ENCODE measurements around a stretch of chr4.

- PRO-cap: no peak
Measured at GRCh38 chr4:176726934-176727189, 65.9 kb downstream of the VEGFC start.

DNA sequence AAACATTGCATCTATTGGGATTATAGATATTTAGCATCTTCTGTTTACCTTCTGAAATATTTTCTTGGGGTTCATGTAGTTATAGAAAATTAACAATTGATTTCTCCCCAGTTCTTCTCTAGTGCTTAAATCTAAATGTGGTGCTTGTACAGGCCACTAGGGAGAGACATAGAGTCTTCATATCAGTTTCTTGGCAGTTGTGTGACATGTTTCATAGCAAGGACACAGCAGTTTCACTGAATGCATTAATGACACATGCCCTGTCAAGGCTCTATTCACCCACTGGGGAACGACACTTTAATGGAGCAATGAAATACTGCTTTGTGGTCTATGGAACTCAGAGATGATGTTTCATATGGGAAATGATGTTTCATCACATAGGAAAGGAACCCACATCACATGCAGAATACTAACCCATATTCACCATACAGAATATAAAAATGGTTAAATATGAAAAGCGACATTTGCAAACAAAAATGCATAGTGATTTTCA, 2.8 kb downstream of the VEGFC start:
- PRO-cap: no peak

DNA sequence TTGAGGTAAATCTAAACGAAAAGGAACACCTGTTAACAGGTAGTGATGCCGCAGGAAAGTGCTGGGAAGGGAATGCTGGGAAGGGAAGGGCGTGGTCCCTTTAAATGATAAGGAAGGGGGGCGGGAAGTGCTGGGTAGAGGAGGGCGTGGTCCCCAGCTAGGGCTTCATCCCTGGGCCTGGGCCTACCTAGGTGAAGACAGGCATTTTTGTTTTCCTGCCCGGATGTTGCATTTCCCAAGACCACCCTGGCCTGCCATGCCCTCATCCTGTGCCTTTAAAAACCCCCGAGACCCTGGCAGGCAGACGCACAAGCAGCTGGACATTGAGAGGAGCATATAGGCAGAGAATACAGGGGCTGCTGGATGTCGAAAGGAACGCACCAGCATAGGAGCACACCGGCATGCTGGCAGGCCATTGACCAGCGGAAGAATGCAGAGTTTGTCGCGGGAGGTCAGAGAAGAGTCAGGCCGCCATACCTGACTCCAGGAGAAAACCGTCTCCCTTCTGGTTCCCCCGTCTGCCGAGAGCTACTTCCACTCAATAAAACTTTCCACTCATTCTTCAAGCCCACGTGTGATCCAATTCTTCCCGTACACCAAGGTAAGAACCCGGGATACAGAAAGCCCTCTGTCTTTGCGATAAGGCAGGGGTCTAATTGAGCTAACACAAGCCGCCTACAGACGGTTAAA, 2.8 kb upstream of the AGA start:
- PRO-cap: no peak

- PRO-cap: no peak
Measured at GRCh38 chr4:178037852-178038198, 595.6 kb upstream of the AGA start.

DNA sequence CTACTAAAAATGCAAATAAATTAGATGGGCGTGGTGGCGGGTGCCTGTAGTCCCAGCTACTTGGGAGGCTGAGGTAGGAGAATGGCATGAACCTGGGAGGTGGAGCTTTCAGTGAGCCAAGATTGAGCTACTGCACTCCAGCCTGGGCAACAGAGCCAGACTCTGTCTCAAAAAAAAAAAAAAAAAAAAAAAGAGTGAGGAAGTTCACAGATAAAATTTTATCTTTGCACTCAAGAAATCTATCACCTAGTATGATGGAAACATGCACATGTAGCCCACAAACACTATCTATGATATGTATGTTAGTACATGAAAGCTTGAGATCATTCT, 472.7 kb upstream of the TENM3 start:
- PRO-cap: no peak

GRCh38 chr4:182212089-182212630, 31.0 kb upstream of the TENM3 start:
- PRO-cap: no peak

- PRO-cap: no peak
Measured at GRCh38 chr4:182458368-182458777, 215.2 kb downstream of the TENM3 start.

DNA sequence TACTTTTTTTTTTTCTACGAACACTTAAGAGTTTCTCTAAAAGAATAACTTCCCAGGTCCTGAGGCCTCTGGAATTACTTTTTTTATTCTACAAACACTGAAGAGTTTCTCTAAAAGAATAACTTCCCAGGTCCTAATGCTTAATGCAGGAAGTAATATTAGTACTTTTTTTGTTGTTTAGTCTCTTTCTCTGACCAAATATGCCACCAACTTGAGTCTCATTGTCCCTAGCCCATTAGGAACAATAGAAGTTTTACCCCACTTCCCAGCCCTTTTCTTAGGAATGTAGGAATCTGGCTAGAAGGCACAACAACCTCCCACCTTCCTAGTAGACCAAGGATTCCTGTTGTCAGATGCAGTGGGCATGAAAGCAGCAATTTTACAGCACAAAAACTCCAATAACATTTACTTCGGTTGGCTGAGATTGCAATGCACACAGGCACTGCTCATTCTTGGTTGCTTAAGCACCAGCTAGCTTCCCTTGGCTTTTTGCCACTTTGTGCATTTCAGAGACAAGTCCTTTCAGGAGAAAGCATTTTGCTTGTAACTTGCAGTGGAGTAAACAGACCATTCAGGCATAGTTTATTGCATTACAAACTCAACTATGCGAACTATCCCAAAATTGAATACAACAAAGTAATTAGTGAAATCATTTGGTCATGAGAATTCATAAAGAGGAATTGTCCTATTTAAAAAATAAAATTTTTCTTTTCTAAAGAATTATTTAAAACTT, 312.8 kb downstream of the TENM3 start:
- PRO-cap: no peak

GRCh38 chr4:182809157-182809591, 108.0 kb downstream of the DCTD start:
- PRO-cap: no peak

DNA sequence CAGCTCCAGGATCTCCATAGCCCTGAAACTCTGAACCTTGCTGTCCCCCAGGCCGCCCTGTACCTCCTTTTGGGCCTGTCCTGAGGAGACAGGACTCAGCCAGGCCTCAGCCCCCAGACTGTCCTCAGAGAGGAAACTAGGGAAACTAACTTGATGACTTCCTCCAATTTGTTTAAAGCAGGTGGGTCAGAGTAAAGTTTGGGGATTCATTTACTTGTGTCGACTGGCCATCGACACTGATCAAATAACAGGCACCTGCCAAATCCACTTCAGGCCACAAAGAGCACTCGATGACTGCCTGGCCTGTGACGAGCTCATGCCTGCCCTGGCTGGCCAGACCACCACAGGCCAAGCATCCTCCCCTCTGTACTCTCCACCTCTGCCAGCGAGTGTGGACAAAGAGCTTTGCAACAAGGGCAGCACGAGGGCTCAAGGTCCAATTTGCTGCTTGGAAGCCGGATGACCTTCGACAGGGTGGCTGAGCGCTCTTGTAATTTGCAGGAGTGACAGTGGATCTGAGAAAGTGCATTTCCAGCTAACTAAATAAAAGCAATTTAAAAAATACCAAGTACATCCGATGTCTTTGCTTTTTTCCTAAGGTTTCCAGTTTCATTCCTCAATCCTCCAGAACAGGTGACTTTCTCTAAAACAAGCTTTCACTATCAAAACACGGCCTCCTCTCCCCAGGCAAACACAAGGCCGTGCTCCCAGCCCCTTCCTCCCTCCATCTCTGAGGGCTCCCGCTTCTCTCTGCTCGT, 19.1 kb downstream of the DCTD start:
- PRO-cap: no peak

DNA sequence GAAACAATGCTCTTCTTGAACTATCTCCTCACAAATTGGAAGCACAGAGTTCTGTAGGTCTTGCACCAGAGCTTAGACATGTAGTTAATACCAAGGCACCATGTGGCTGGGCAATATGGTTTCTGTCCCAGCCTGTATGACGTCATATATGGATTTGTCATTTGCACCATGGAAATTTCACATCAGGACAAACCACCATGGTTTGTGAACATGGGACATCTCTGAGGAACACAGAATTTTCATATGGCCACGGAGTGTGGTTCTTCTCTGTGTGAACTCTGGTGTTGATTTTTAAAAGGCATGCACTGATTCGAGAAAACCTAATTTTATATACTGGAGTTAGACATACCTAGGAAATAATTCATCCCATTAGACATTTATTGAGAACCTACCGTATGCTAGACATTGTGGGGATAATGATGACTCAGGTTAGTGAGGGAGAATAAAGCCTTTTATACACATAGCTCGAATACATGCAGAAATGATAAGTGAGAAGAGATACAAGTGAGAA, 67.9 kb downstream of the WWC2 start:
- PRO-cap: no peak

- PRO-cap: no peak
Measured at GRCh38 chr4:183268652-183269144, 51.4 kb downstream of the CLDN22 start.

GRCh38 chr4:183304751-183305450, 15.2 kb downstream of the CLDN22 start:
- PRO-cap: no peak

- PRO-cap: no peak
Measured at GRCh38 chr4:183348893-183349758, 26.9 kb upstream of the CLDN24 start.

DNA sequence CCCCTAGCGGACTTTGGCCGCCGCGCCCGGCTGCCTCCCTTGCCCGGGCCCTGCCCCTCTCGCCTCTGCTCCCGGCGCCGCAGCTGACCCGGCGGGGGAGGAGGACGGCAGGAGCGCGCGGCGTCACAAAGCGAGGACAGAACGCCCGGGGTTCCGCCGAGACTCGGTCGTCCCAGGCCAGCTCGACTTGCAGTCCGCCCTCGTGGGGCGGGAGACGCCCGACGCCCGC, 277 bp upstream of the CDKN2AIP start:
- PRO-cap: no peak

DNA sequence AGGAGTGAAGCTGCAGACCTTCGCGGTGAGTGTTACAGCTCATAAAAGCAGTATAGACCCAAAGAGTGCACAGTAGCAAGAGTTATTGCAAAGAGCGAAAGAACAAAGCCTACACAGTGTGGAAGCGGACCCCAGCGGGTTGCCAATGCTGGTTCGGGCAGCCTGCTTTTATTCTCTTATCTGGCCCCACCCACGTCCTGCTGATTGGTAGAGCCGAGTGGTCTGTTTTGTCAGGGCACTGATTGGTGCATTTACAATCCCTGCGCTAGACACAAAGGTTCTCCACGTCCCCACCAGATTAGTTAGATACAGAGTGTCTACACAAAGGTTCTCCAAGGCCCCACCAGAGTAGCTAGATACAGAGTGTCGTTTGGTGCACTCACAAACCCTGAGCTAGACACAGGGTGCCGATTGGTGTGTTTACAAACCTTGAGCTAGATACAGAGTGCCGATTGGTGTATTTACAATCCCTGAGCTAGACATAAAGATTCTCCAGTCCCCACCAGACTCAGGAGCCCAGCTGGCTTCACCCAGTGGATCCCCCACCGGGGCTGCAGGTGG, 22.7 kb upstream of the ING2 start:
- PRO-cap: no peak

DNA sequence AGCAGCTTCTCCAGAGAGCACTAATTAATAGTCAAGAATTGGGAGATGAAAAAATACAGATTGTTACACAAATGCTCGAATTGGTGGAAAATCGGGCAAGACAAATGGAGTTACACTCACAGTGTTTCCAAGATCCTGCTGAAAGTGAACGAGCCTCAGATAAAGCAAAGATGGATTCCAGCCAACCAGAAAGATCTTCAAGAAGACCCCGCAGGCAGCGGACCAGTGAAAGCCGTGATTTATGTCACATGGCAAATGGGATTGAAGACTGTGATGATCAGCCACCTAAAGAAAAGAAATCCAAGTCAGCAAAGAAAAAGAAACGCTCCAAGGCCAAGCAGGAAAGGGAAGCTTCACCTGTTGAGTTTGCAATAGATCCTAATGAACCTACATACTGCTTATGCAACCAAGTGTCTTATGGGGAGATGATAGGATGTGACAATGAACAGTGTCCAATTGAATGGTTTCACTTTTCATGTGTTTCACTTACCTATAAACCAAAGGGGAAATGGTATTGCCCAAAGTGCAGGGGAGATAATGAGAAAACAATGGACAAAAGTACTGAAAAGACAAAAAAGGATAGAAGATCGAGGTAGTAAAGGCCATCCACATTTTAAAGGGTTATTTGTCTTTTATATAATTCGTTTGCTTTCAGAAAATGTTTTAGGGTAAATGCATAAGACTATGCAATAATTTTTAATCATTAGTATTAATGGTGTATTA, 5.7 kb downstream of the ING2 start:
- PRO-cap: no peak

DNA sequence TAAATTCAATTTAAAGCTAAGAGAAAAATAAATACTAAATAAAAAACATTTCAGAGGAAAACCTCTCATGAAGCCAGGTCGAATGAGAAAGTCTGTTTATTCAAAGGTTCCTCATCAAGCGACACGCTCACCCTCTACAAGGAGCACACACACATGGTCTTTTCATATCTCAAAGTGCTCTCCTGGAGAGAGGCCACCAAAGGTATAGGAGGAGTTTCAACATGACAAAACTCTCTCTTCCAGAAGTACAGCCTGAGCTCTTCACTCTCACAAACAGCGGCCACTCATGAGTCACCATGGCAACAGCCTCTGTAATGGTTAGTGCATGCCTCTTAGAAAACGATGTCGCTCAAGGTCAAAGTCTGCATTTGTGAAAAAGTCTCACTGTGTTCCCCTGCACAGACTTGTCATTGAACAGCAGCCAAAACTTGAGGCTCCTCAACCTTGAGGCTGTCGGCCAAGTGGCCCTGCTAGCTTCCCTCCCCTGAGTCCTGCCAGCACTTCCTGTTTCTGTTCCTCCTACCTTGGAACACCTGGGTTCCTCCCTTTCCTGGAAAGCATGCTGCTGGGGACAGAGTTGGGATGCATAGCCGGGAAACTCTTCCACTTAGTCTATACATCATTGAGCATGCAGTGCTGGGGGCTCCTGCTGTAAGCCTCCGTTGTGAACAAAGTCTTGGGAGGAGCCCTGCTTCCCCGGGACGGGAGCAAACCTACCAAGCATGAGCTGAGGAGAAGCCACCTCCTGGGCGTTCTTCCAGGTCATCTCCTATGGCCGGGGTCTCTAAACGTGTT, 66.5 kb downstream of the ING2 start:
- PRO-cap: no peak

DNA sequence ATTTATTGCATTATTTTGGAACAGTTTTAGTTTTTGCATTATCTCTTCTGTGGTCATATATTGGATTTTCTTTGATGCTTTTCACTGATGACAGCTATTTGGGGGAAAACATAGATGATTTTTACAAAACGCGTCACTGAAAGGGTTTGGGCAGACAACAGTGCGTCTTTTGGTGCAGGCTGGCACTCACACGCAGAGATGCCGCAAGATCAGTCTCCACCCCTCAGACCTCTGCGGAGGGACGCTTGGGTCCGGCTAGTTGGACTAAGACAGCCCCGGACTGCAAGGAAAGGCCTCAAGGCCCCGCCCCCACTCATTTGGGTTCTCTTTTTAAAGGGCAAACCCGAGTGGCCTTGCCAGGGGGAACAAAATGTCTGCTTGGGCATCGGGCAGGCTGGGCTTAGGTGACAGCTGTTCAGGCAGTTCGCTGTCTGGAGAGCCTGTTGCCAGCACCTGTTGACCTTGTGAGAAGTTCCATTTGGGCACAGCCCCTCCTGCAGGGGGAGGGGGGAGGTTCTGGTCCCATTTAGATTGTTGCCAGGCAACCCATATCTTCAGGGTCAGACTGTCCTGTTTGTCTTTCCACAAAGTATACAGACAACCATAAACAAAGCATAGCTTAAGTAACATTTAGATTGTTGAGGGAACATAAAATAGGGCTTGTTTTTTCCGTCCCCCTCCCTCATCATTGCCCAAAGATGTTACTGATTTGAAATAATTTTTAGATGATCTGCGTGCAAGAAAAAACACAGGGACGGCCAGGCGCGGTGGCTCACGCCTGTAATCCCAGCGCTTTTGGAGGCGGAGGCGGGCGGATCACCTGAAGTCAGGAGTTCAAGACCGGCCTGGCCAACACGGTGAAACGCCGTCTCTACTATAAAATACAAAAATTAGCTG, 39.6 kb downstream of the RWDD4 start:
- PRO-cap: no peak

DNA sequence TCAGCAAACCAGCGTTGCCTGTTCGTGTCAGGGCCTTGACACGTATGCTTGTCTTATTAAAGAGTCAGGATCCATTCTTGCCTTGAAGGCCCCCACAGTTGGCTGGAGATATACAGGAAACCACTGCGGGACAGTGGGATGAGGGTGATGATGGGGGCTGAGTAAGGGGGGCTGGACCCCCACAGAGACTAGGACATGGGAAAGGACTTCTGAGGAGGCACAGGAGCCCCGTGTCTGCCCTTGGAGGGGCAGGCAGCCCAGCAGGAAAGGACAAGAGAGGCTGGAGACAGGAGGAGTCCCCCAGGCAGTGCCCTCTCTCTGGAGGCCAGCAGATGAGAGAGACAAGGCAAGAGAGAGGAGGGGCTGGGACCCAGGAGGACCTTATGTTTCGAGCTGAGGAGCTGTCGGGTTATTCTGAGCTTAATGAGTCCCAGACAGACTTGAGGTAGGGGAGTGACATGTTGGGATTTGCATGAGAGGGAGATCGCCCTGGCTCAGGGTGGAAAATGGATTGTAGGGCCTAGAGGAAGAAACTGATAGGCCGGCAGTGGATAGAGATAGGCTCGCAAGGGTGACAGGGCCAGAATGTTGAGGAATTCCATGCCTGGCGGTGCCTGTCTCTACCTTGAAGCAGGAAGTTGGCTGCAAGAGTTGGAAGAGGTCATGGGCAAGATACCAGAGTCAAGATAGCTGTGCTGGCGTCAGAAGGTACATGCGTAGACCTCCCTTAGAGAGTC, 19.2 kb downstream of the STOX2 start:
- PRO-cap: no peak